T47D (cell line): ENCODE measurements around a stretch of chr16.

DNA sequence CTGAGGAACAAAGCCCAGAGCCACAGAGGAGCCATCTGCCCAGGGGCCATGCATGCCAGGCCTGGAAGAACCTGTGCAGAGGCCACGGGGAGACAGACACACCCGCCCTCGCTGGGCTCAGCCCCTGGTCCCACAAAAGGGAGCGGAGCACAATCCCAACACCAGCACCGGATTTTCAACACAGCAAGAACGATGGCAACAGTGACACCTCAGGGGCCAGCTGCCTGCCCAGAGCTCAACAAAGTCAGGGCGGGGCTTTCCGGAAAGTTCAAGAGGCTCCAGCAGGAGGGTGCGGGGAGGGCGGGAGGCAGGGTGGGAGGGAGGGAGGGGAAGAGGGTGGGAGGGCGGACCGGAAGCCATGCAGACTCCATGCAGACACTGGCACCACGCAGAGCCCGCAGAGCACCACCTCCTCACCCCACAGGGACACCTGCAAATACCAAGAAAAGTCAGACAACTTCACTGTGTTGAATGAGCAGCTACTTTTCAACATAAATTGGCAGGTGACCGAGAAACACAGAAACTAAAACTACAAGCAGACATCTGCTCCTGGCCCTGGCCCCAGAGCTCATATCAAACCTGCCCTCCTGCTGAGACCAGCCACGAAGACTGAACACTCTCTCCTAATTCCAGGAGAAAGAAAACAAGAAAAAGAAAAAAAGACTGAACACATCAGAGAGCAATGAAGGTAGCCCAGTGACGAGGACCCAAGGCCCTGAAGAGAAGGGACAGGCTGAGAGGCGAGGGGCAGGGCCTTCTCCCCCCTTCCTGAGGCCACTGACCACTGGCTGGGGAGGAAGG lies 28.0 kb upstream of the C16orf95 start:
- RRBS = 92% methylated on average over 4 of the region's 18 CpGs

GRCh38 chr16:87405231-87405820 lies 13.2 kb downstream of the MAP1LC3B start:
- RRBS = no CpG with 5 or more reads among the region's 13 CpGs

GRCh38 chr16:87415274-87415894 lies 23.2 kb downstream of the MAP1LC3B start:
- RRBS = no CpG with 5 or more reads among the region's 12 CpGs

- RRBS = 95% methylated on average over 10 of the region's 55 CpGs
Observed at GRCh38 chr16:87491398-87492061, 1.3 kb downstream of the ZCCHC14 start.

GRCh38 chr16:87704763-87705334 lies 60.9 kb downstream of the KLHDC4 start:
- RRBS = 96% methylated on average over 2 of the region's 34 CpGs

DNA sequence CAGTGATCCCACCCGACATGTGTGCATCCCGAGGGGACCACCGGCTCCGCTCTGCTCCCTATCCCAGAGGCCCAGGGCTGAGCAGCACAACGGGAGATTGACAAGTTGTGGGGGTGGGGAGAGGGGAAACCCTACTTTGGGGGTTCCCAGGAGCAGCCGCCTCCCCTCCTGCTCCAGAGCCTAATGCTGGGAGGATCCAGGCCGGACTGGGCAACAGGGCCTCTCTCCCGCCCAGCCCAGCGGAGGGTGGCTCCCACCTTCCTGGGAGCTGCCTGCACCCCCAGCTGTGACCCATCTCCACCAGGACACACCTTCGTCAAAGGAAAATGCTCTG lies 25.5 kb downstream of the KLHDC4 start:
- RRBS = 100% methylated on average over 3 of the region's 10 CpGs

GRCh38 chr16:87848693-87849514 lies 20.4 kb downstream of the SLC7A5 start:
- RRBS = 36% methylated on average over 2 of the region's 23 CpGs

- RRBS = 90% methylated on average over 10 of the region's 35 CpGs
Observed at GRCh38 chr16:87851243-87852104, 17.8 kb downstream of the SLC7A5 start.

DNA sequence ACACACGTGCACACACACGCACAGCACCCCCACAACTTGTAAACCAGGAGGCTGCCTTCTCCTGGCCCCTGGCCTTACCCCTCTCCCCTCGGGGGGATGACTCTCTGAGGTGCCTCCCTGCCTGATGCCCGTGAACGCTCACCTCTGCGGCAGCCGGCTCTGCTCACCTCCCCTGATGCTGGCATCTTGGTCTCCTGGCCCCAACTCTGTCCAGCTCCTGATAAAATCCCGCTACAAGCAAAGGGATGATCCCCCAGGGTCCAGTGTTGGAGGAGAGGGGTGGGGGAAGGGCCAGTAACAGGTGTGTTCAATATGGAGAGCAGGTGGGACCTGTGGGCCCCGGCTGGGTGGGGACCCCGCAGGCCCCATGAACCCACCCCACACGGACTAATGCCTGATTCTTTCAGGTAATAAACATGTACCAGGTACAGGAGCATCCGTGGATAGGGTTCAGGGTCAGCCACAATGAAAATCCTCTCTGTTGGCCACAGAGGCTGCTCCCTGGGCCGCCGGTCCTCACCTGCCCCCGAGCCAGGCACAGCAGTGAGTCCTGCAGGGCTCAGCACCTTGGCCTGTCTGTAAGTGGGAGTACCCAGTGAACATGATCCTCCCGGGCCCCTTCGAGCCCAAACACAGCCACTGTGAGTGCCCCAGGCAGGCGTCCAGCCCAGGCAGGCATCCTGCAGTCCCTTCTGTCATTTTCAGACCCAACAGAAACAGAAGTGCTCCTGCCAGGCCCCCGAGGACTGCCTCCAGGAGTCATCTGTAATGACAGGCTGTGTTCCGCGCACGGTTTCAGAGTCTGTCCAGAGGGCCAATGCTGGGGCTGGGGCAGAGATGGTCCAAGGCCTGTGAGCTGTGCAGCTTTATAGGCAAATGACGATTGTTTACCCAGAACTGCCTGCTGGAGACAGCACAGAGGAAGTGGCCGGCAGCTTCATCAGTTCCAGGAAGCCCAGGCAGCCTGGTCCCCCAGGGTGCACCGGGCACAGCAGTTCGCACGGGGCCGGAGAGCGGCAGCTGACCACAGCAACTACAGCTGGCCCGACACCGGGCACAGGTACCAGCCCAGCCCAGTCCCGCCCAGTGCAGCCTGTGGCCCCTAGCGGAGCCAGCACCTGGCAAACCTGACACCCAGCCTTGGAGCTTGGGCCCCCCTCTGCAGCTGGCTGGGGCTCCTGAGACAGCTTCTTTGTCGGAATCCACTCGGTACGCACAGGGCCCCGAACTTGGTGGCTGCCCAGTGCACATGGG lies 13.4 kb downstream of the SLC7A5 start:
- RRBS = 16% methylated on average over 7 of the region's 37 CpGs

DNA sequence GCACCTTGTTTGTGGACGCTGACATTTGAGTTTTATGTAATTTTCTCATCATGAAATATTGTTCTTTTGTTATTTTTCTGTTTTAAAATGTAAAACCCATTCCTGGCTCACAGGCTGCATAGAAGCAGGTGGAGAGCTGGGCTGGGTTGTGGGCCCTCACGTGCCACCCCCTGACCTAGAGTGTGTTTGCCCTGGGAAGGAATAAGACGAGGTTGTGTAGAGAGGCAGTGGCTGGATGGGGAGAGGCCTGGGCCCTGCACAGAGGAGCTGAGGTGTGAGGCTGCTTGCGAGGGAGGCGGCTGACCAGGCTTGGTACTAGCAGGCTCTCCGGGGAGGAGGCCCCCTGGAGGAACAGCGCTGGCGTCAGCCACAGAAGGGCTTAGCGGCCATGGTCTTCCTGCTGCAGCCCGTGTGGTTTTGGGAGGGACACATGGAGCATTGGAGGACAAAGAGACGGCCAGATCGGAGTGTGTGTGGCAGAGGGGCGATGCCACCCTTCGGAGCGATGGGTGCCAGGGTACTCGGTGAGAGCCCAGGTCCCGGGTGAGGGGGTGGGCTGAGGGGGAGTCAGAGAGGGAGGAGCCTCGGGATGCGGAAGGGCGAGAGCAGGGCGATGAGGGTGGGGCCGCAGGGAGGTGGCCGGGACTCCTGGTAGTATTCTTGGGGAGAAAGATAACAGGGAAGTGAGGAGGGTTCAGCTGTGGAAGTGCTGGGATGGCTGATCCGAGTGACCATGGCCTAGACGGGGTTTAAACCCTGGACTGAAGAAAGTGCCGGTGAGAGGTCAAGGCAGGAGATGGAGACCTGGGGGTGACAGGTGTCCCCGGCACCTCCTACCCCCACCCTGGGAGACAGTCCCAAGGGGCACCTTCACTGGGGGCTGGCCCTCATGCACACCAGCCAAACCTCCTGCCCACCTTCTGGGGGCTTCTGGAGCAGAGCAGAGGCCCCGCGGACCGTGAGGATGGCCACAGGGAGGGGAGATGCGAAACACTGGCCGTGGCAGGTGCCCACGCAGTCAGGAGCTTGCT lies 8.3 kb downstream of the BANP start:
- RRBS = 87% methylated on average over 5 of the region's 33 CpGs

GRCh38 chr16:88019064-88020041 lies 68.1 kb downstream of the BANP start:
- RRBS = 68% methylated on average over 16 of the region's 65 CpGs

DNA sequence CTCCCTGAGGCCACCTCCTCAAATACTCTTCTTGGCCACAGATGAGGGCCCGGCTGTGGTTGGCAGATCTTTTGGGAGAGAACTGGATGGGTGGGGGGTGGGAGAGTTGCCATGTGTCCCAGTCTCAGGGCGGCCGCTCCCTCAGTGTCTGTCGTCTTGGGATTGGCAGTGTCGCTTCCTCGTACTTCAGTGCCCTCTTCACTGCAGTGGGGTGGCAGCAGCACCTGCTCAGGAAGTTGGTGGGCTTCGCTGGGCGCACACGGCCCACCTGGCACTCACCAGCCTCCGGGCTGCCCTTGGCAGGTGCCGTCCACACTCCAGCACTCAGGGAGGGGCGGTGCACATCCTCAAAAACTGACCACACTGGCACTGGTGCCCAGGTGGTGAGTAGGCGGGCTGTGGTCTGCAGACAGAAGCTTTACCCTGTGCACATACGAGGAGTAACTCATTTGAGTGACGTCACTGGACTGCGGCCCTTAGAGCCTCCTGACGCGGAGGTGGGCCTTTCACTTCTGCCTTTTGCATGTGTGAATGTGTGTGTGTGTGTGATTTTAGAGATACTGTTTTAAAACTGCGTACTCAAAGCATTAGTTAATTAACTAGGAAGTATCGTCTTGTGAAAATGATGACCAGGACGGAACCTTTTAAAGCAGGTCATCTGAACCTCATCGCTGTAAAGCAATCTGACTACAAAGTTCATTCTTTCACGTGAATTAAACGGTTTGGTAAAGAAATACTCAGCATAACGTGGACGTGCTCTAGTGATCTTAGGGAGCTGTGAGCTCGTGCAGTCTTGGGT lies 94.7 kb downstream of the BANP start:
- RRBS = no CpG with 5 or more reads among the region's 27 CpGs

GRCh38 chr16:88303893-88304697 lies 78.7 kb upstream of the ZNF469 start:
- RRBS = no CpG with 5 or more reads among the region's 16 CpGs

GRCh38 chr16:88428241-88428627 lies 24.8 kb upstream of the ZFPM1 start:
- RRBS = 94% methylated on average over 1 of the region's 16 CpGs

GRCh38 chr16:88467315-88467776 lies 14.3 kb downstream of the ZFPM1 start:
- RRBS = no CpG with 5 or more reads among the region's 16 CpGs

GRCh38 chr16:88467777-88468003 lies 14.6 kb downstream of the ZFPM1 start:
- RRBS = no CpG with 5 or more reads among the region's 11 CpGs

DNA sequence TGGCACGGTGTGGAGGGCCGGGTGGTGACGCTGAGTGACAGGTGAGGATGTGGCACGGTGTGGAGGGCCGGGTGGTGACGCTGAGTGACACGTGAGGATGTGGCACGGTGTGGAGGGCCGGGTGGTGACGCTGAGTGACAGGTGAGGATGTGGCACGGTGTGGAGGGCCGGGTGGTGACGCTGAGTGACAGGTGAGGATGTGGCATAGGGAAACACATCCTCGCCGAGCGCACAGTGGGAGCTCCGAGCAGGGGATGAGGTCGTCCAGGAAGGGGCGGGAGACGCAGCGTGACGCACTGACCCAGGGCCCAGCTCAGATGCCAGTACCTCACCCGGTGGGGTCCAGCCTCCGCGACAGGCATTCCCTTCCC lies 17.6 kb downstream of the ZFPM1 start:
- RRBS = 89% methylated on average over 3 of the region's 25 CpGs

- RRBS = 97% methylated on average over 2 of the region's 19 CpGs
Observed at GRCh38 chr16:88484803-88485241, 31.7 kb downstream of the ZFPM1 start.

- RRBS = no CpG with 5 or more reads among the region's 12 CpGs
Observed at GRCh38 chr16:88510148-88510720, 57.2 kb downstream of the ZFPM1 start.

DNA sequence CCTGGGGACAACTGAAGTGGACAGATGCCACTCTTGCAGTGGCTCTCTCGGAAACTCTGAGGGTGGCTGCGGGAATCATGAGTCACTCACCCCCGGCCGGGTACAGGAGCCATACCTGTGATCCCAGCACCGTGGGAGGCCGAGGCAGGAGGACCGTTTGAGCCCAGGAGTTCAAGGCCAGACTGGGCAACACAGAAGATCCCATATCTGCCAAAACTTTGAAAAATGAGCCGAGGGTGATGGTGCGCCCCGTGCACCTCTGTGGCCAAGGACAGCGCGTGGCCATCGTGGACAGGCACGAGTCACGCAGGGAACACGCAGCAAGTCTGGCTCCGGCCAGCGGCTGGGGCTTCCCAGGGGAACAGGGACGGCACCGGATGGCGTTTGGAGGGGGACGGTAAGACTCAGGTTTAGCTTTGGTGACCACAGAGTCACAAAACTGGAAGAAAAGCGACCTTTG lies 41.3 kb upstream of the ZC3H18 start:
- RRBS = 90% methylated on average over 4 of the region's 23 CpGs